ENCODE results near the genes IGSF5 and FAM3B.

DNA sequence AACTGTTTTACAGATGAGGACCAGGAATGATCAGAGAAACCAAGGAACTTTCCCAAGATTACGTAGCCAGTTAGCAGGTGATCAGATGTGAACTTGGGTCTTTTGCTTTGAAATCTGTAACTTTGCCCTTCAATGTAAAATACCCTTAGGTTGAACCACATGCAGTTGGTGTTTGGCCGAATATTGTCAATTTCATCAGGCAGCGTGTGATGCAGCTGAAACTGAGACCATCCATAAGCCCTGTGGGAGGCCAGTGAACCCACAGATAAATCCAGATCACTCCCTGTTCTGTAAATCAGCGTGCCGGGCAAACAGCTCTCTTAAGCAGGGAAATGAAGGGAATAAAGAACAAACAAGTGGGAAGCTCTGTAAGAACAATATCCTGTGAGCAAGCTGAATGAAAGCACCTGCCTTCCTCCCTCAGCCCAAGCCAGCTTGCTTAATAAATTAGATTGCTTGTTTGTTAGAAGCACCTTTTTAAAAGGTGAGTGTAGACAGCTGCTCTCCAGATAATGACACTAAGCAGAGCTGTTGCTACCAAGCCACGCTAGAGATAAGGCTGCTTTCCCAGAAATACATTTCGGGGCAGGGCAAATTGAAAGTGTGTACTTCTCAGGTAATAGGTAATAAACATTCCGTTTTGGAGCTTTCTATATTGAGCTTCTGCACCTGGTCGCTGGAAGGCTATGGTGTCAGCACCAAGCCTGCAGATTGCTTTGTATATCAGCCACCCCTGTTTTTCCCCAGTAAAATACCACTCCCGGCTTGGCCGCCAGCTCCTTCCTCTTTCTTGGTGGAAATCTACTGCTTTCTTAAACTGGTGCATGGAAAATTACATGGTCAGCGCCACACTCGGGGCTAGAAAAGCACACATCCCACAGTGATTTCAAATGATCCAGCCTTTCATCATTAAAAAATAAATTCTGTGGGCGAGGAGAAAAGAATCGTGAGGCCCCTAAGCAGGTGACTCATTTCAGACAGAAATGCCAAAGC lies 151.1 kb downstream of the ETS2 start:
- PRO-cap, result no peak
- RRBS, 2 experiments, result no CpG with 5 or more reads among the region's 15 CpGs

DNA sequence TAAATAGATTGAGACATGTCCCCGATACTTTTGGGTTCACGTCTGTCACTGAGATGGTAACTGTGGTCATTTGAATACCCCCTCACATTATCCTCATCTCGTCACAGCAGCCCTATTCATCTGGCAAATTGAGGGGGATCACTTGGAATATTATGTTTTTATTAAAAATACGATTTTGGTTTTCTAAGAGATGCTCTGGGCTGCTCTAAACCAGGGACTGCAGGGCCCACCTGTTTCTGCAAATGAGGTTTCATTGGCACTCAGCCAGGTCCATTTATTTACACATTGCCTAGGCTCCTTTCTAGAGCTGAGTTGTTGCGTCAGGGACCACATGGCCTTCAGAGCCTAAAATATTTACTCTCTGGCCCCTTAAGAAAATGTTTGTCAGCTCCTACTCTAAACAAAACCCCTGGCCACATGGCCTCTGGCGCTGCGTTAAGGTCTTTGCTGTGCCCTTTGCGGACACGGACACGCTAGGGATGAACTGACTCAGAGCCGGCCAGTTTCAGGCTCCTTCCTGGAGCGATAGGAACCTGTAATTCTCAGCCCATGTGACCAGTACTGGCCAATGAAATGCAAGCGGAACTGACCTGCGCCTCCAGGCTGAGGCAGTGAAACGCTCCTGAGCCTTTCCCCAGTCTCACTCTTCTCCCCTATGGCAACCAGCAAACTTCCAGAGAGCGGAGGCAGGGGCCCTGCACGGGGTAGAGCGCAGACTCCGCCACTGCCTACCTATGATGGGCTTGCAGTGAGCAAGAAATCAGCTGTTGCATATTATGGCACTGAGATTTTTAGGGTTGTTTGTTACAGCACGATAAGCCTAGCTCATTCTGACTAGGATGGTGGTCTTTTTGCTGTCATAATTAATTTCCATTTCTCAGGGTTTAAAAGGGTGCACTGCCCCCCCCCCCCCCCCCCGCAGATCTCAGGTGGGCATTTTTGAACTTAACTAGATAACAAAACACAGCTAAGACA lies 160.2 kb downstream of the ETS2 start:
- PRO-cap, result no peak
- RRBS, 2 experiments, result no CpG with 5 or more reads among the region's 21 CpGs

DNA sequence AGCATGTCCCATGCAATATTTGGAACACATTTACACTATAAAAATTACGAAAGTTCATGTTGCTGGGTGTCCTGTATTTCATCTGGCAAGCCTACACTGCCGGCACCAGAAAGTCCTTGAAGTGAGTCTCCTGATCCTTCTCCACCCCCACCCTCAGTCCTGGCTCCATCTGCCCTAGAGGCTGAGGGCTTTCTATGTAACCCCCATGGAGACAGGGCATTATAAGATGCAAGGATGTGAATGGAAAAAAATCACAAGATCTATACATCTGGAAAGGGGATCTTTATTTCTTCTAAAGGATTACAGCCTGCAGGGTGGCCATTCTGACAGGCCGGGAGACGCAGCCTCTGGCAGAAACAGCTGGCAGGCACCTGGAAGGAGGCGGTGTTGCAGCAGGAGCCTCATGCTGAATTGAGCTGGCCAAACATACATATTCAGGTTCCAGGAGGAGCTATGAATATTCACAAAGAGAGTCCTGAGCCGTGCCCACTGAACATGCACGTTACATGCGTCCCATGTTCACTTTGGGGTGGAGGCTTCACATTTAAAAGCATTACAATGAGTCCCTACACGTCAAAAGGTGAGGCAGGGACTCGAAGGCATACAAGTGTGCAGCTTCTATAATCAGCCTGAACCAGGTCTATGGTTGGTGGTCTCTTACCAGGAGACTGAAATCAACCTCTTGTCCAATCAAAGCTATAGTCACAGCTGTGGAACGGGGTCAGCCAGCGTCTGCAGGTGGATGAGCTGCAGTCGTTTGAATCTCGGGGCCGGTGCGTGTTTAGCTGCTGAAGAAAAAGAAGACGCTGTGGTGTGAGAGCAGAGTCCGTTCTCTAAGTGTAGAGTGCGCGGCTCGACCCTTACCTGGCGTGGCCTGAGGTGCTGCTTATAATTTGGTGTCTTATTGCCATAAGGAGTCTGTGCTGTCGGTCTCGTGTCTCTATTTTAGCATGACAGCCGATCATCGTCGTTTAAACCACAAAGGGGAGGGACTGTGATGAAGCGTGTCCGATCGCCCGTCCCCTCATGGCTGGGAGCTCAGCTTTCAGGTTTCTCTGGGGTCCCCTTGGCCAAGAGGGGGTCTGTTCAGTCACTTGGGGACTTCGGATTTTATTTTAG lies 182.9 kb downstream of the ETS2 start:
- PRO-cap, result no peak
- RRBS, 2 experiments, result no CpG with 5 or more reads among the region's 32 CpGs

DNA sequence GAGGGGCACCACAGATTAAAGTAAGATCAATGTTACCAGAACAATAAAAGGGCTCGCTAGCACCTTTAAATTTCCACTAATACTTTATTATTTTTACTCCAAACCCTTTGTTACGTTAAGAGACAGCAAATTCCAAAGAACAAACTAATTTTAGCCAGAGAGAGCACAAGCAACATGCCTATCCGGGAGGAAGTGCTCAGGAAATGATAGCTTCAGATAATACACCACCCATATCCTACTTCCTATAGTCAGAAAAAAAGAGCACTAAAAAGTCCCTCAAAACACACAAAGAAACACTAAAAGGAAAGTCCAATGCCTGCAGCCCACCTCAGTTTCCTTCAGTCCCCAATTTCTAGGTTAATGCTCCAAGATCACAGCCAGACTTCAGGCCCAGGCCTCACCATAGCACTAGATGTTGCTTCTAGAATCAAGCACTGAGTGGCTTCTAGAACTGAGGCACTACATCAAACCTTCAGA lies 142.7 kb downstream of the PSMG1 start:
- PRO-cap, result no peak
- RRBS, 2 experiments, result no CpG with 5 or more reads among the region's 3 CpGs

- PRO-cap, result no peak
- RRBS, 2 experiments, result no CpG with 5 or more reads among the region's 5 CpGs
Measured at GRCh38 chr21:39047906-39048414, 135.3 kb downstream of the PSMG1 start.

GRCh38 chr21:39086870-39087680 lies 96.2 kb downstream of the PSMG1 start:
- PRO-cap, result no peak
- RRBS, 2 experiments, result 5 to 21% methylated on average over 5 to 8 of the region's 20 CpGs

- PRO-cap, result no peak
- RRBS, 2 experiments, result no CpG with 5 or more reads among the region's 6 CpGs
Measured at GRCh38 chr21:39187010-39187699, 3.9 kb upstream of the PSMG1 start.

DNA sequence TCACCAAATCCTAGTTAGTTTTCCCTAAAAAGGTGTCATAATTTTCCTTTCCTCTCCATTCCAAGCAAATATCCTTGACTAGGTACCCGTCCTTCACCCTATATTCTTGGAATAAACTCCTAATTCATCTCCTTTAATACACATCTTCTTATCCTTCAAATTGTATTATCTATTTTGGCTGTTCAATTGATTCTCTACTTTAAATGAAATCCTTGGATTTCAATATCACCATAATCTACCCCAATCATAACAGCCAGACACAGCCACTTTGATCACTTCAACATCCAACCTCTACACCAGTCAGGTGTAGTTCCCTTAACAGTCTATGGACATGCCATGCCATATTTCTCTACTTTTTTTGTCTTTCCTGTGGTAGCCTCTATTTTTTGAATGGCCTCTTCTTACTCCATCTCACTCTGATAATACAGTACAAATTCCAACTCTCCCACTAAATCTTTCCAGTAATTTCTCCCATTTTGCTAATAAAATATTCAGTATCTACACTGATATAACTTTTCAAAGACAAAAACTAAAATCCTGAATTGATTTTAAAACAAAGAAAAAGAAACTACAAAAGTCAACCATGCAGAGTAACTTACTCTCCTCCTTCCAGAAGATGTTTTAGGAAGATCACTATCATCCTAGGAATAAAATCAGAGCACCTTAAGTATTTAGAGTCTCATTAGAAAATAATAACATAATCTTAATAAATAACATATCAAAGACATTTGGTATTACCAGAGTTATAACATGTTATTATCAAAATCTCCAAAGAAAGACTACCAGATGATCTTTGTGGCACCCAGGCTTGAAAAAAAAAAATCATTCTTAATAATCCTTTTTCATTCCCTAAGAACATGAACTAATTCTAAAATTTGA lies 29.1 kb upstream of the PSMG1 start:
- PRO-cap, result no peak
- RRBS, 2 experiments, result no CpG with 5 or more reads among the region's 1 CpG

- PRO-cap, result no peak
- RRBS, 2 experiments, result no CpG with 5 or more reads among the region's 4 CpGs
Measured at GRCh38 chr21:39346548-39347013, 2.3 kb downstream of the HMGN1 start.

- PRO-cap, result no peak
- RRBS, 2 experiments, result no CpG with 5 or more reads among the region's 9 CpGs
Measured at GRCh38 chr21:39377258-39378037, 2.7 kb upstream of the GET1 start.

DNA sequence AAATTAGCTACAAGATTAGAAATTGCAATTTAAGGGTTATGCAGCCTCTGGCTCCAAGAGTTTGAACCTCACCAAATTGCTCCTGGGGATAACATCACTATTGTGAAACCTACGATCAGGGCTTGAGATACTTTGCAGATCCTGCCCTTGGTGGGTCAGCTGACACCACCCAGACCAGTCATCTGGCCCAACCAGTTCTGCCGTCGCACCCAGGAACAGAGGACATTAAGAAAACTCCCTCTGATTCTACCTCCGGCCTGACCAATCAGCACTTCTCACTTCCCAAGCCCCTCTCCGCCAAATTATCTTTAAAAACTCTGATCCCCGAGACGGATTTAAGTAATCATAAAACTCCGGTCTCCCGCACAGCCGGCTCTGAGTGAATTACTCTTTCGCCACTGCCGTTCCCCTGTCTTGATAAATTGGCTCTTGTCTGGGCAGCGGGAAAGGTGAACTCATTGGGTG lies 32.9 kb upstream of the B3GALT5 start:
- PRO-cap, result no peak
- RRBS, 2 experiments, result 92% methylated on average over 3 of the region's 13 CpGs; no CpG with 5 or more reads in 1 of the 2 experiments

DNA sequence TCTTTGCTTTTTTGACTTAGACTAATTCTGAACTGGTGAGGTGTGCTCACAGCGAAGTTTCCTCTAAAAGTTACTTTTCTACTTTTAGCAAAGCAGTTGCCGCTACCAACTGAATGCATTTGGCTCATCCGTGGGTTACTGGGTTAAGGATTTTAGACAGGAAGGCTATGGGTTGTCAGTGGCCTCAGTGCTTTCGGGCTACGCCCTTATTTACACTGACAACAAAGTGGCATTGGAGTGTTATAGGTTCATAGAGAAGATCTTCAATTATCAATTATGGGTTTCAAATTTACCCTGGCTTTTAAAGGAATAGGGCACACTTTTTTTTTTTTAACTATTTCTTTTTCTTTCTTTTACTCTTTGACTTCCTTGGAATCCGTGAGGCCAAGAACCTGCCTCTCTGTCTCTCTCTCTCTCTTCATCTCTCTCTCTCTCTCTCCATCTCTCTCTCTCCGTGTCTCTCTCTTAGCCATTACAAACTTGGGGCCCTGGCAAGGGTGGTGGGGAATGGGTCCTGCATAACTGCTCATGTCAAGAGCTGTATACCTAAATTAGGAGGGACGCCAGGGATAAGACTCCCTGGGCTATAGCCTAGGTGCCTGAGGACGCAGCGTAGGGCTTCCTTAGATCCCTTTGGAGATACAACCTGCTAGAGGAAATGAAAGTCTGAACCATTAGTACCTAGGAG lies at the start of gene IGSF5:
Gene IGSF5 (plus strand): TSS at position 447 of the 688 bp plus-strand sequence.
- PRO-cap, result no peak
- RRBS, 2 experiments, result no CpG with 5 or more reads among the region's 10 CpGs

DNA sequence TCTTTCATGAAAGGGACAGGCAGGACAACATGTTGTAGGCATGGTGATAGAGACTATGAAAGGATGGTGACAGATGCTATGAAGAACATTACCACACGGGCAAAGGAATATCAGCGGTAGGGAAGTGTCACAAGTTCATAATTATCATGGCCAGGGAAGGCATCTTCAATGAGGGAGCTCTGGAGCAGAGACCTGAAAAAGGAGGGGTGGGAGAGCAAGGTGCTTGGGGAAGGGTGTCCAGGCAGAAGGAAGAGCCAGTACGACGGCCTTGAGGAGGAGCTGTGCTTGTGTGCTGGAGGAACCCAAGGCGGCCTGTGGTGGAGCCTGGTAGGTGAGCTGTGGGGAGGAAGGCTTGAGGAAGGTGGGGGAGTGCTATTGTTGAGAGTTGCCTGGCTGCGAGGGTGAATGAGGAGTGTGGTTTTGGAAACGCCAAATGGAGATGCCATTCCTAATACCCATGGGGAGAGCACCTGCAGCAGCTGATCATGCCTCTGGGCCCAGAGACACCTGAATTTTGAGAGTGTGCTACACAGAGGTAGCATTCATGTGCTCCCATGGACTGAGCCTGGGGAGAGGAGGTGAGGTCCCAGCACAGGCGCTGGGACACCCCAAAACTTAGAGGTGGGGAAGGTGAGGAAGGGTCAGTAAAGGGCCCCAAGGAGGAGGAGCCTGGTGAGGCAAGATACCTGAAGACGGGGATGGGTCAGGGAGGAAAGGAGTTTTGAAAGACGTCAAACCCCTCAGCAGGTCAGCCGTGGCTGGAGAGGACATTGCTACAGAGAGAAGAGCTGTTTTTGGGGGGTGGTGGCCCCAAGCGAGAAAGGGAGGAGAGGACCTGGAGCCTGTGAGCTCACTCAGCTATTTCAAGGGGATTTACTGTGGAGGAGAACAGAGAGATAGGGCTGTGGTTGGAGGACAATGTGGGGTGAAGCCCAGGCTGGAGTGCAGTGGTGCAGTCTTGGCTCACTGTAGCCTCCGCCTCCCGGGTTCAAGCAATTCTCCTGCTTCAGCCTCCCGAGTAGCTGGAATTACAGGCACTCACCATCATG lies 35.5 kb downstream of the BACE2 start:
- PRO-cap, result no peak
- RRBS, 2 experiments, result no CpG with 5 or more reads among the region's 15 CpGs

DNA sequence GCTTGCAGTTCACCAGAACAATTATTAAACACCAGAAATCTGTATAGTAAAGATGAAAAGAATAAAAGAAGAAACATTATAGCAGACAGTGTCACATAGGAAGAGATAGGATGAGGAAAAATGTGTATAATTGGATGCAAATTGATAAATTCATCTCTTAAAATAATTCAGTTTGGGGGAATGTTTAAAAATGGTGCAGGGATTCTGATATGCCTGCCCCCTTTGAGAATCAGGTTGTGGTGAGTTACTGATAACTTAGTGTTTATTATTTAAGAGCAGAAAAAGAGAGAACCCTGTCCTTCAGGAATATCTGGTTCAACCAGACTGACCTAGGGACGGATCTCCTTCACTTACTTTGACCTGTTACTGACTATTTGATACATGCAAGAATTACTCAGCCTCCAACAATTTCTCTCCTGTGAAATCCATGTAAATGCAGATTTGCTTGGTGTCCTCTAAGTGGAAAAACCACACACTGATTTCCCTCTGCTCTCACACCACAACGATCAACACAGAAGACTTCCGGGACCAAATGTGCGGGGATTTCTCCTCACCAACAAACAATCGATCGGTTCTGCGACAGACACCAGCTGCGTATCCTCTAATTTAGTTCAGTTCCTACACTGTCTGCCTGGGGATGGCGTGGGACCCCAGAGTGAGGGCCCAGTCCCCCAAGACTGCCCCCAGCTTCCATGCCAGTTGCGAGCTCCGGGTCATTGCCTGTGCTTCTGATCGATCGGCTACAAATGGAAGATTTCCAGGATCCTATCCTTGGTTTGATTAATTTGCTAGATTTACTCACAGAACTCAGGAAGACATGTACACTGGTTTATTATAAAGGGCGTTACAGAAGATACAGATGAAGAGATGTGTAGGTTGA lies 51.6 kb downstream of the BACE2 start:
- PRO-cap, result no peak
- RRBS, 2 experiments, result no CpG with 5 or more reads among the region's 14 CpGs

- PRO-cap, result no peak
- RRBS, 2 experiments, result no CpG with 5 or more reads among the region's 6 CpGs
Measured at GRCh38 chr21:41229841-41230246, 61.9 kb downstream of the BACE2 start.

GRCh38 chr21:41316028-41317354 lies at the start of gene FAM3B:
FAM3B (plus strand) TSS chr21:41316801.
- PRO-cap, result no peak
- RRBS, 2 experiments, result 2 to 8% methylated on average over 15 to 19 of the region's 75 CpGs

- PRO-cap, result no peak
- RRBS, 2 experiments, result no CpG with 5 or more reads among the region's 10 CpGs
Measured at GRCh38 chr21:41317502-41318034, 967 bp downstream of the FAM3B start.

GRCh38 chr21:41371260-41371661 lies 9.4 kb downstream of the MX2 start:
- PRO-cap, result no peak
- RRBS, 2 experiments, result no CpG with 5 or more reads among the region's 4 CpGs

DNA sequence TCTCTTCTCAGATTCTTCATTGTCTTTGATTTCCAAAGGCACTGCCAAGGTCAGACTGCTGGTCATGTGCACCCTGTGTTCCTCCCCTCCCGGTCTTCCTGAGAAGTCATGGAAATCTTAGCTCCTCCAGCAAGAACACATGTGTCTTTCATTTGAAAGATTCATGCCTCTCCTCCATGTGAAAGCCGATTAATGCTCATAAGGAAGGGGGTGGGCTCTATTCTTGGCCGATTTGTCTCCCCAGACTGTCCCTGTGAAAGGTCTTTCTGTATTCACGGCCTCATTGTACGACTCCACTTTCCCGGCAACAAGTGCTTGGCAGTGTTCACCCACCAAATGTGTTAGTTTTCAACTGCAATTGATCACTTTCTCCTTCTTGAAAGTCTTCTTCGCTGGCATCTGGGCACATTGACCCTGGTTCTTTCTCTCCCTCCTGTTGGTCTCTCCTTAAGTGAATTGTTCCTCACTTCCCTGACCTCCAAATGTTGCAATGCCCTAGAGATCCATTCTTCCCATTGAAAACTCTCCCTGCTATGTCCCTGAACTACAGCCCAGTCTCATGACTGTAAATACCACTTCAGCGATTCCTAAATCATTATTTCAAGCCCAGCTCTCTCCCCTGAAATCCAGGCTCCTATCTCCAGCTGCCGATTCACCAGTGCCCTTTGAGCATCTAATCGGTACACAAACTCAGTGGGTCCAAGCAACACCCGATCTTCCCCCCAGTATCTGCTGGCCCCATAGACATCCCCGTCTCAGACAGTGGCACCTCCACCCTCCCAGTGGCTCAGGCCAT lies 25.5 kb downstream of the MX2 start:
- PRO-cap, result no peak
- RRBS, 2 experiments, result no CpG with 5 or more reads among the region's 12 CpGs

DNA sequence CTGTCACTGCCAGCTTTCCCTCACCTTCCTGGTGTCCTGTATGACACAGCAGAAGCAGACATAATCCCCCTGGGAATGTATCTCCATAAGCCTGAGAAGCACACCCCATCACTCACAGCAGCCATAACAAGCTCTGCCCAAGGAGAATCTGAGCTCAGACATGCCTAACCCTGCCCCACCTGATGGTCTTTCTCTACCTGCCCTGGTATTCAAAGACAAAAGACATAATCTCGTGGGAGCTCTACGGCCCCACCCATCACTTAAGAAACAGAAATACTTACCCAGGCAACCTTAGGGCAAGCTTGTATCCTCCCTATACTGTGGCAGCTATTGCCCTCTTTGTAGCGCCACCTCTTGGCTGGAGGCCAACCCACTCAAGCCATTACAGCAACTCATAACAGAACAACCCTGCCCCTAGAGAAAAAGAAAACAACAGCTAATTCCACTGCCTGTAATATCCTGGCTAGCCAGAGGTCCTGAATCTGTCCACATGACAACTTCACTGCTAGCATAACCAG lies 14.8 kb upstream of the MX1 start:
- PRO-cap, result no peak
- RRBS, 2 experiments, result no CpG with 5 or more reads among the region's 3 CpGs

Measured in astrocyte (in vitro differentiated cells and primary cell).